Penis (tissue), 1 donor: ENCODE measurements around a stretch of chr7.

- PRO-cap, result no peak
Measured at GRCh38 chr7:74210490-74210892, 685 bp downstream of the LAT2 start.

- PRO-cap, result bidirectional peak, plus-strand start at chr7:74481272, minus-strand start at chr7:74480985
Measured at GRCh38 chr7:74480828-74481500, 27.3 kb downstream of the GTF2IRD1 start.

- PRO-cap, result no peak
Measured at GRCh38 chr7:74554271-74554623, 100.5 kb downstream of the GTF2IRD1 start.

DNA sequence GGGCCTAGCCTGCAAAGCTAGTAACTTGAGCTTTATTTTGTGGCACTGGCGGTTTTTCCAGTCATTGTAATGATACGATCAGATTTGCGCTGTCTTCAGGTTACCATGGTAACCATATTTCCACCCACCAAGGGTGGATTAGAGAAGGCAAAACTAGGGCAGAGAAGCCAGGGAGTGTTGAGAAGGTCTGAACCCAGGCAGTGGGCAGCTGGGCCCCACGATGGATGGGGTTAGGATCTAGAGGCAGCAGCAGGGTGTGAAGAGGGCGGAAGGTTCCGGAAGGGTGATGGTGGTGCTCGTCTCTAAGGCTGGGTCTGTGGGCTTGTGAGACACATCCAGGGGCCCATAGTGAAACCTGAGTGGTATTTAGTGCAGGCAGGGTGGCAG lies 88.0 kb upstream of the GTF2I start:
- PRO-cap, result no peak

- PRO-cap, result no peak
Measured at GRCh38 chr7:74625347-74626049, 32.0 kb upstream of the GTF2I start.

DNA sequence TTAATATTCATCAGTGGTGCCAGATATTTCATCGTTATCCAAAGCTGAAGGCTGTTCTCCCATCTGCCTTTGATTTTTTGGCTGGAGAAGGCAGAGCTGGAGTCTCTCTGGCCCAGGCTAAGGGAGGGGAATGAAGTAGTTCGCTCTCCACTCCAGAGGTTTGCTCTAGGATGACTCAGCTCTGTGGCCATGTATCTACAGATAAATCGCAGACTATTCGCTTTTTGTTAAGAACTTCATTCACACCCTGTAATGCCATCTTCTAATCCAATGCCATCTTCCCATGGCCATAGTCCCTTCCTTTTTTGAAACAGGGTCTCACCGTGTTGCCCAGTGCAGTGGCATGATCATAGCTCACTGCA lies 17.1 kb downstream of the RCC1L start:
- PRO-cap, result unidirectional peak, minus-strand start at position 132 of the sequence

DNA sequence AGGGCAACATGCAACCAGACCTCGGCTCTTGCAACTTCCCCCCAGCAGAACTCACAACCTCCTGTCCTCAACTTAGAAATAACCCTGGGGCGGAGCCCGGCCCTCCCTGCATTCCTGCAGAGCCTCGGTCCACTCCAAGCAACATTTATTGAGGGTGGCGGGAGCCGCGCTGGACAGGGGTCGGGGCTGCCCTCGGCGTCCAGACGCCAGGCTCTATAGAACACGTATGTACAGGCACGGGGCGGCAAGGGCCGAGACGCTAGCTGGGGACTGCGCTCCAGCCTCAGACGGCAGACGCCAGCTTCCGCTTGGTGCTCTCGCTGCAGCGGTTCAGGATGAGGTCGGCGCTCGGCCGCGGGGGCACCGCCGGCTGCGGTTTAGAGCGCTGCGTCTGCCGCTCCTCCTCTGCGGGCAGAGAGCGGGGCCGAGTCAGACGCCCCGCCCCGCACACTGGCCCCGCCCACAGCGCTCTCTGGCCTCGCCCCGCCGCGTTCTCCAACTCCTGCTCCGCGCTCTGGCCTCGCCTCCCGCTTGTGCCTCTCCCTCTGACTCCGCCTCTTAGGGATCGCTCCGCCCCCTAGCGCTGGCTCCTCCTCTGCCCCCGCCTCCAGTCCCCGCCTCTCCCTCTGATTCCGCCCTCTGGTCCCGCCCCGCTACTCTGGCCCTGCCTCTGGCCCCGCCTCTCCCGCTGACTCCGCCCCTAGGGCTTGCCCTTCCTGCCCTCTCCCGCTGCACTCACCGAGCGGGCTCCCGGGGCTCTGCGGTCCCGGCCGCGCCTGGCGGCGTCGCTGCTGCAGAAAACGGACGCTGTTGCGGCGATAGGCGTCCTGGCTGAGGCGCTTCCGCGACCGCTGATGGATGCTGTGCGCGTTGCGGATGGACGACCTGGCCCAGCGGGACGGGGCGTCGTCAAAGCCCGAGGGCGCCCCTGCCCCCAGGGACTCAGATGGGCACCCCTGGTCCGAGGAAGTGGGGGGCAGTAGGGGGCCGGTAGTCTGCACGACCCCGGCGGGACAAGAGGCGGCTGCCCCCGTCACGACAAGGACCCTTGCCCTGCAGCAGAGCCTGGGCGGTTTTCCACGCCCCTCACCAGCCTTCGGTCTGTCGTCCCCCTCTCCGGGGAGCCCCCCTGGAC lies 64.5 kb downstream of the GTF2IRD2B start:
- PRO-cap, result no peak

DNA sequence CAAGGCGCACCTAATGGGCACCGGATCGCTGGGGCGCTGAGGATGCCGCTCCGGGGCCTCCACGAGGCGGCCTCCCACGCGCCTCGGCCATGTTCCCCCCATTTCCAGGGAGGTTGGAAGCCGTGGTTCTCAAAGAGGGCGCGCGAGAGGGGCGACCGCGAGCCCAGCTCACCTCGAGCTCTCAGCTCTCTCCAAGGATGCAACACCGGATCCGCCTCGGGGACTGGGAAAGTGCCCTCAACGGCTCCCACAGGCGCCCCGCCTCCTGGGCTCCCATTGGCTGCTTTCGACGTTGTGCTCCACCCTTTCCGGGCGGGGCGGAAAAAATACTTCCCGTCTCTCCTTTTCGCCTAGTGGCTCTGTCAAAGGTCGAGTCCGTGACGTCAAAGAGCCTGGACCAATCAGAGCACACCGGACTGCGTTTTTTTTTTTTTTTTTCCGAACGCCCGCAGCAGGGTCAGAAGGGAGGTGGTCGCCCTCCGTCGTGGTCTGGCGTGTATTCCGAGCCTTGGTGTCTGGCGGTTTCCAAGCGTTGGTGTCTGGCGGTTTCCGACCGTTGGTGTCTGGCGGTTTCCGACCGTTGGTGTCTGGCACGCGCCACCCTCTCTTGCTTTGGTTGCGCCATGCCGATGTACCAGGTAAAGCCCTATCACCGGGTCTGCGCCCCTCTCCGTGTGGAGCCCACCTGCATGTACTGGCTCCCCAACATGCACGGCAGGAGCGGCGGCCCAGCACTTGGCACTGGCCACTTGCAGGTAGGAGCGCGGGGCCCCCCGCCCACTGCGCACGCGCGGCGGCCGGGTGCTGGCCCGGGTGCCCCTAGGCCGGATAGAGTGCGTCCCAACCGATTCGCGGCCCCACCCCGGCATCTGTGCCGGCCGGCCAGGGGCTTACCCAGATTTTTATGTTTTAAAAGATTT lies 23.9 kb downstream of the SPDYE15 start:
- PRO-cap, result unidirectional peak, plus-strand start at position 428 of the sequence

DNA sequence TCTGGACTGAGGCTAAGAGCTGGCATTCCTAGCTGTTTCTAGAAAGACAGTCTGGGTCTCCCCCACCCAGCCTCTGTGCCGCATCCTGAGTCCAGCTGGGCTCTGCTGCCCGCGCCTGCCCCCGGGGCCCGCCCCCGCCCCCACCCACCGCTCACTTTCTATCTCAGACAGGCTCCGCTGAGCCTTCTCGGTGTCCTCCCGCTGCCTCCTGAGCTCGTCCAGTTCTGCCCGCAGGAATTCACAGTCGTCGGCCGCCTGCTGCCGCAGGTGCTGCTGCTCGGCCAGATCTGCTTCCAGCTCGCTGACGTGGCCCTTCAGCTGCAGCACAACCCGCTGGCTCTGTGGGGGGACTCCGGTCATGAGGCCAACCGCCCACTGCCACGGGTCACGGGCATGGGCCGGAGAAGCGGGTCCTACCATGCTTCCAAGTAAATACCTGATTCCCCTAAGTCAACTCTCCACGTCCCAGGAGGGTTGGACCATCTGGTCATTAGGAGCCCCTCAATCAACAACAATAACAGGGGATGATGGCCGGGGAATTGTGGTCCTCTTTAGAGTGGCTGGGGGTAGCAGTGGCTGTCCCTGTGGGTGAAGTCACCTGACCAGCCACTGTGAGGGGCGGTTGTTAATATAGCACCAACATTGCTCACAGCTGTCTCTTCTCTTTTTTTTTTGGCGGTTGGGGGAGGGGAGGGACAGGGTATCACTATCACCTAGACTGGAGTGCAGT lies 67.6 kb downstream of the SPDYE5 start:
- PRO-cap, result no peak

- PRO-cap, result no peak
Measured at GRCh38 chr7:75638327-75639003, 100.3 kb downstream of the HIP1 start.

GRCh38 chr7:75639004-75639710 lies 99.6 kb downstream of the HIP1 start:
- PRO-cap, result no peak

DNA sequence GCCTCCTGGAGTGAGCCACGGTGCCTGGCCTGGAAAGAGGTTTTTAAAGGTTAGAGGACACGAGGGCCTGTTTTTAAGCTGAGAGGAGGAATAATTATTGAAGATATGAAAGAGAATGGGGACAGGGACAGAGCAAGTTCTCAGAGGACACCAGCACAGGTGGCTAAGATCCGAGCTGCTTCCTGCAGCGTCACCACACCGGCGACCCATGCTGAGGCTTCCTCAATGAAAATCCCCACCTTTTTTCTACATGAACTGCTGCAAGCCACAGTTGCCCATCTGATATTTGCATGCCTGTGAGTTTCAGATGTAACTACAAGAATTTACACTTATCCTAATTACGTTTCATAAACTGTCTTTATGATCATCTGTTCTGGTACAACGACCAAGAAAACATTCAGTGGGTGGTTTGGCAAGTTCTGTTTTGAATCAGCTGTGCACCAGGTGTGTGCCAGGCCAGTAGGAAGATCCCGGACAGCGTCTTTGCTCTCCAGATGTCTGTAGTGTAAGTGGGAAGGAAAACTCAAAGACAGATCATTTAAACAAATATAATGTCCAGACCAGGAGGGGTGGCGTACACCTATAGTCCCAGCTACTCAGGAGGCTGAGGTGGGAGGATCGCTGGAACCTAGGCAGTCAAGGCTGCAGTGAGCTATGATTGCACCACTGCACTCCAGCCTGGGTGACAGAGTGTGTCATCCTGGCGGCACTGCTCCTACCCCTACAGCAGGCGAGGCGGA lies 75.8 kb downstream of the HIP1 start:
- PRO-cap, result no peak

- PRO-cap, result no peak
Measured at GRCh38 chr7:75920248-75921218, 5.6 kb downstream of the POR start.

- PRO-cap, result no peak
Measured at GRCh38 chr7:76073241-76073859, 25.4 kb downstream of the MDH2 start.

DNA sequence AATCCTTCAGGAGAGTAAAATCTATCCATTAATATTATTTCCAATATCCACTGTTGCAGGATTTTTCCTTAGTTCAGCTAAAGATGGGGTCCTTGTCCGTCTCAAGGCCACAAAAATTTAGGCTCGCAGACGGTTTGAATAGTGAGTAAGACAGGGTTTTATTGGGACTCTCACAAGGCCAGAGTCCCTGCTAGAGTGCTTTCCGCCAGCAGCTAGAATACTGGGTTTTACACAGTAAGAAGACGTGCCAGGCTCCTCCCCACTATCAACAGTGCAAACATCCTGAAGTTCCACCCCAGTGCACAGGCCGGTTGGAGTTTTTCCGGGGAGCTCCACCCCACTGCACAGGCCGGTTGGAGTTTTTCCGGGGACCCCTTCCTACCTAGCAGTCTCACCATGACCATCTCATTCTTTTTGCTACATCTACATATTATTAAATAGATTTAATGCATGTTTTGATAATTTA lies 61.0 kb downstream of the MDH2 start:
- PRO-cap, result no peak

- PRO-cap, result no peak
Measured at GRCh38 chr7:76135312-76135664, 66.4 kb upstream of the SRRM3 start.

DNA sequence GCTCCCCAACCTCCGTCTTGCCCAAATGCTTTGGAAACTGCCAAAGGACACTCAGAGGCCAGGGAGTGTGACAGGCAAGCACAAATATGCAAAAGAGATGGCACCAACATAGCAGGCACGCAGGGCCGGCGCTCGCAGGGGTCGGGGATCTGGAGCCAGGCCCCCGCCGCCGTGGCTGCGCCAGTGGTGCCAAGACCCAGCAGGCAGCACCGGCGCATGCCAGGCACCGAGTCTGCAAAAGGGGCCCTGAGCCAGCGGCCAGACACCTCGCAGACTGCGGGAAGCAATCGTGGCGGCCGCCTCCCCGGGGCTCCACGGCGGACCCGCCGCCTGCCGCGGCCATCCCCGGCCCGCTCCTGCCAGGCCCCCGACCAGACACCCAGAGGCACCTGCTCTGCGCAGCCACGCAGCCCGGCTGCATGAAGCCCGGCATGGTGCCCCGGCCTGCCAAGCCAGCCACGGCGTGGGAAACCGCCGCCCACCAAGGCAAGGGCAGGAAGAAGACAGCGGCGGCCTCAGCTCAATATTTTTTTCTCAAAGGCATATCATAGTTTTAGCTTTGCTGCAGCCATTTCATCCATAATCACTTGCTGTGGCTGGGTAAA lies 51.4 kb upstream of the SRRM3 start:
- PRO-cap, result no peak

DNA sequence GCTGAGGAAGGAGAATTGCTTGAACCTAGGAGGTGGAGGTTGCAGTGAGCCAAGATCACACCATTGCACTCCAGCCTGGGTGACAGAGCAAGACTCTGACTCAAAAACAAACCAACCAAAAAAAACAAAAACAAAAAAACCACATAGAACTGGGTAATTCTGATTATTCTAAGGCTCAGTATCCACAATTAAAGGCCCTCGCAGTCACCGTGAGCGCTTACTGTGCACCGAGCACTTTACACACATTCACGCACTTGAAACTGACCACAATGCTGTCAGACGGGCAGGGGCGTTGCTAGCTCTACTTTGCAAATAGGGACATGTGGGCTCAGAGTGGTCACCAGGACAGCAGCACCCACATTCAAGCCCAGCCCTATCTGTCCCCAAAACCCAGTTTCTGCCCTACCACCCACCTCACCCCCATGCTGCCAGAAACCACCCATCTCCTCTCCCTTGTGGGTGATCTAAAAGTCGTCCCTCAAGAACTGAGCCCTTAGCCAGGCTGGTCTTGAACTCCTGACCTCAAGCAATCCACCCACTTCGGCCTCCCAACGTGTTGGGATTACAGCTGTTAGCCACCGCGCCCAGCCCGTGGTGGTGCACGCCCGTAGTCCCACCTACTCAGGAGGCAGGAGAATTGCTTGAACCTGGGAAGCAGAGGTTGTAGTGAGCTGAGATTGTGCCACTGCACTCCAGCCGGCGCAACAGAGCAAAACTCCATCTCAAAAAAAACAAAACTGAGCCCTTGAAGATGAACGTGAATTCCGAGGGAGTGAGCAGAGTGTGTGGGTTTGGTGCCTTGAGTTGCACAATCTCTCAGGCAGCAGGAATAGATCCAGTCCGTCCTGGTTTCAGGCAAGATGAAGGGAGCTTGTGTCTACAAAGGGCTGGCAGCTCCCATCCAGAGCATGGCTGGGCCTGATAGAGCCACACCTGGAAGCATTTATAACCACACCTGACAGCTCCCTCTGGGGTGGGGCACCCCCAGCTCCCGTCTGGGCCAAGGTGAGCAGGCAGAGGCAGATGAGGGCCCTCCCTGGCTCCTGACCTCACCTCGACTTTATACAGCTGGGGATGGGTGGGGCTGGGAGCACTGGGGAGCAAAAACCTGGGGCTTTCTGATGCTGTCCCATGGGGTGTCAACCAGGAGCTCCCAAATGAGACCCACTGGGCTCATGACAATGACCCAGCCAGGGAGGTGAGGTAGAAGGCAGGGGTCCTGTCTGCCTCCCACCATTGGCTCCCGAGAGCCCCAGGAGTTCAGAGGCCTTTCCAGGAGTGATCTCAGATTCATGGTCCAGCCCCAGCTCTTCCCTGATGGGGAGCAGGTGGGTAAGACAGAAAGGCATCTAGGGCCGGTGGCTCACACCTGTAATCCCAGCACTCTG lies 5.3 kb upstream of the HSPB1 start:
- PRO-cap, result no peak

DNA sequence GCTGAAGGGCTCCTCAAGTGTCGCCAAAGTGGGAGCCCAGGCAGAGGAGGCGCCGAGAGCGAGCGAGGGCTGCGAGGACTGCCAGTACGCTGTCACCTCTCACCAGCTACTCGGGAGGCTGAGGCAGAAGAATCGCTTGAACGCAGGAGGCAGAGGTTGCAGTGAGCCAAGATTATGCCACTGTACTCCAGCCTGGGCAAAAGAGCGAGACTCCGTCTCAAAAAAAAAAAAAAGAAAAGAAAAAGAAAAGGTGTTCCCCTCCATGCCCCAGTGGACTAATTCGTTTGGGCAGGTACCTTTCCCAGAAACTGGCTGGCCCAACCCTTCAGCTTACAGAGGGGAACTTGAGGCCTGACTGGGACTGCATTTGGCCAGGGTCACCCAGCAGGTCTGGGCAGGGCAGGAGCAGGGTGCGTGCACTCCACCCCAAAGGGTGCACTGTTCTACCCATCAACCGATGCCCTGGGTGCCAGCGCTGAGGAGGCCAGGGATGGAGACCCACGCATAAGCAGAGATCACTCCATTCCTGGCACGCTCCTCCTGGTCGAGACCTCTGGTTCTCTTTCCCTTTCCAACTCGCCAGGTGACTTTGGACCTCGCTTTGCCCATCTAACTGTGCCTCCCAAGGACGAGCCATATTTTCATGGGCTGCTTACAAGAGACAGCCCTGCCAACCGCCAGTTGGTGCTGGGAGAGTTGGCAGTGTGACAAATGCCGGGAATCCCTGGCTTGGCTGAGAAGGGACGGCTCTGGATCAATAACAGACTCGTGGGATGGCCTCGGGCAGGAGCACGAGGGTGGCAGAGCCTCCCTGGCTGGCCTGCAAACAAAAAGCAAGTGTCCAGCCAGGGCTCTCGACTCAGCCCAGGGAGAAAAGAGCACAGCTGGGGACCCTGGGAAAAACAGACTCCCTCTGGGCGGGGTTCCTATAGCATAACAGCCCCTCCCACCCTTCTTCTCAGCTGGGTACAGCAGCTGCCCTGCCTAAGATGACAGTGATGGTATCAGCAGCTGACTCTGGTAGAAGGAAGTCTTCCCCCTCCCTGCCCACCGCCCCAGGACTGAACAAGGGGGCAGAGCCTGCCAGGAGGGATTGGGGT lies 7.8 kb downstream of the HSPB1 start:
- PRO-cap, result no peak

GRCh38 chr7:76318153-76319341 lies 16.1 kb downstream of the HSPB1 start:
- PRO-cap, result bidirectional peak, plus-strand start at chr7:76318304, minus-strand start at chr7:76318069; bidirectional peak, plus-strand start at chr7:76318979, minus-strand start at chr7:76318788